Camera-type eye (tissue), 1 donor: Measurements from ENCODE around the genes IDS and PASD1.

GRCh38 chrX:140709506-140709996 is 204.7 kb upstream of the SOX3 start:
- RAMPAGE, long total RNA: no peak

DNA sequence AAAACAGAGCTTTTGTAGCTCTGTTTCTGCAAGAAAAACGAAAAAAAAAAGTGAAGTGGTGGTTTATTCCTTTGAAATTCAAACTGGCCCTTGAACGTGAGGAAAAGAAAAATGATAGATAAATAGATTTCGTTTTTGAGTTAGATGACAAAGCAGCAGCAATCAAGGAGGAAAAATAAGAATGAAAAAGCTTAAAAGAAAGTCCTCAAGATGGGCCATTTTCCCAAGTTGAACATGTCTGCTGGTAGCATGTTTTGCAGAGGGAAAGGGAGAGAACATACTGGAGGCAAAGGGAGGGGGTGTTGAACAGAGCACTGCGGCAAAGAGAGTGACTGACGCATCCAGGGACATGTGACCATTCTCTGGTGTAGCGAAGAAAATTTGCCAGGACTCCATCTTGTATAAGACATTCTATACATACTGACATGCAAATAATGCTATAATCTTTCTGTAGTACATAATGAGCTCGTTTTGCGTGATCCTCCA is 205.8 kb upstream of the SOX3 start:
- RAMPAGE, long total RNA: no peak

GRCh38 chrX:142201552-142202058 is 3.5 kb downstream of the MAGEC2 start:
- RAMPAGE, long total RNA: no peak

DNA sequence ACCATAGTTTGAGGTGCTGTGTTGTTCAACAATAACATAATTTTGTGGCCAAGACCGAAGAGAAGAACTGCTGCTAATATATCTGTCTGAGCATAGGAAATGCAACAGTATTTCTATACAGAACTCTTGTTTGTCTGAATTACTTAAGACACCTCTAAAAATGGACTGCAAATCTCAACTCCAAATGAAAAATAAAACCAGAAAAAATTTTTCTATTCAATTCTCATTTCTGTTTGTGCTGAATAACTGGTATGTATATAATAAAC is 69.3 kb upstream of the CXorf51B start:
- RAMPAGE, long total RNA: no peak

GRCh38 chrX:147876109-147876685 is 35.5 kb upstream of the FMR1 start:
- RAMPAGE, long total RNA: no peak

DNA sequence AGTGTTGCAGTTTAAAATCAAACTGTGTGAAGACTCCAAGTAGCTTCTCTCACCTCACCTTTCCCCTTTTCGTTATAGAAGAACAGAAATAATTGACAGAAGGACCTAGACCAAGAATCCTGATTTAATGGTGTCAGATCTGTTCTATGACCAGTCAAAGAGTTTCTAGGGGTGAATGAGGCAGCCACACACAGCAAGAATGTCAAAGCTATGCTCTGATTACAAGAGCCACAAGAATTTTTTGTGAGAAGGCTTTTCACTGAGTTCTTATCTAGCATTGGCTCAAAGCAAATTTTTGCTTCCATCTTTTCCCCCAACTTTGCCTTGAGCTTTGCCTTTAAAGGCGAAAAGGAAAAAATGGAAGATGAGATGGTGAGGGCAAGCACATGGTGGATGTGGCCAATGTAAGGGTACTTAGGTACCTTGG is 23.4 kb downstream of the FMR1 start:
- RAMPAGE, long total RNA: no peak

DNA sequence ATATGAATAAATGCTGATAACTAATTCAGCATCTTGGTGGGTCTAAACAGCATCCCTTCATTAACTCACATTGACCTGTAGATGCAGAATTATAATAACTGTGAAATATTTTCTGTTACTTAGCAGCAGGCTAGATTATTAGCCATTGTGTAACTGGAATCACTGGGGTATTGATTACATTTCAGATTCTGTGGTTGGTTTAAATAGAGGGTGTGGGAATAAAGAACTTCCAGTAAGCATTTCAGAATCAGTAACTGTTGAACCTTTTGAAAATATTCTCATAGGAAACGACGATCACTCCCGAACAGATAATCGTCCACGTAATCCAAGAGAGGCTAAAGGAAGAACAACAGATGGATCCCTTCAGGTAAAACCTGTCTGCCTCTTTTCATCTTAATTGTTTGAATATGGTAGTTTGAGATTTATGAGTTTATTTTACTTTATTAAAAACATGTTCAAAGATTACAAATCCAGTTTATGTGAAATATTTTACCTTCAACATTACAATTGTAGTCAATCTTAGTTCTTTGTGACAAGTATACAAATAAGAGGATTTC is 33.6 kb downstream of the FMR1 start:
- RAMPAGE, long total RNA: no peak

DNA sequence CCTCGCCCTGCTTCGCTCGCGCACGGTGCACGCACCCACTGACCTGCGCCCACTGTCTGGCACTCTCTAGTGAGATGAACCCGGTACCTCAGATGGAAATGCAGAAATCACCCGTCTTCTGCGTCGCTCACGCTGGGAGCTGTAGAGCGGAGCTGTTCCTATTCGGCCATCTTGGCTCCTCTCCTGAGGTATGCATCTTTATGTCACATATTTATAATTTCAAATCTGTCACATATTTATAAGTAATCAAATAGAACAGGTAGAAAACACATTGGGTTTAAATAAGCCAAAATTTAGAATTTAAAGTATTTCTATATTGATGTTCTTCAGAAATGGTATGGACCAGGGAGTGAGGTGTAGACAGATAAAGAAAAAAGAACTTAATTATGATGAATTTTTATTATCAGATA is 148.2 kb downstream of the FMR1NB start:
- RAMPAGE, long total RNA: no peak

GRCh38 chrX:148500345-148500449 is 220 bp upstream of the AFF2 start:
- RAMPAGE, long total RNA: no peak

- RAMPAGE, long total RNA: start-site peak on the minus strand at chrX:149505297-149505347, 147 reads
These were observed at the start of gene IDS for GRCh38 chrX:149504673-149505769. IDS (minus strand) TSS chrX:149505306.

DNA sequence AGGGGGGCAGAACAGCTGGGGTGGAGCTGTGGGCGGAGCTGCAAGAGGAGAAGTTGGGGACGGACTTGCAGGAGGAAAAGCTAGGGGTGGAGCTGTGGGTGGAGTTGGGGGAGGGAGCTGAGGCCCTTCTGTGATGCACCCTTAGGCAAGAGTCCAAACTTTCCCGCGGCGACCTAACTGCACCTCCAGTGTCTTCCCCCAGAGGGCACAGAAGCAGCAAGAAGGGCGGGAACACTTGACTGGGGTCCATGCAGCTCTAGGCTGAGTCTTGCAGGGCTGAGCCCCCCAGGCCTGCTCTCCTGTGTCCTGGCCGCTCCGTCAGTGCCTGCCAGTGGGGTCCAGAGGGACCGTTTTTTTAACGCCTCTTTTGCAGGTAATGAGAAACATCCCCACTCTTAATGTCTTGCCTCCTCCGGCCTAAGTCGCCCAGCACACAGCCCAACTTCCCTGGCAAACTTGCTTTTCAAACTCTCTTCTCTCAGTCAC is 2.3 kb upstream of the EOLA2 start:
- RAMPAGE, long total RNA: no peak

- RAMPAGE, long total RNA: no peak
These were observed 5.9 kb upstream of the EOLA2 start for GRCh38 chrX:149943966-149944785.

- RAMPAGE, long total RNA: no peak
These were observed 160.4 kb upstream of the MAMLD1 start for GRCh38 chrX:150202691-150203227.

- RAMPAGE, long total RNA: no peak
These were observed 825 bp downstream of the MAMLD1 start for GRCh38 chrX:150363662-150364621.

- RAMPAGE, long total RNA: no peak
These were observed 51.0 kb upstream of the MTM1 start for GRCh38 chrX:150517396-150517857.

GRCh38 chrX:150649115-150649607 is 44.0 kb upstream of the MTMR1 start:
- RAMPAGE, long total RNA: no peak

DNA sequence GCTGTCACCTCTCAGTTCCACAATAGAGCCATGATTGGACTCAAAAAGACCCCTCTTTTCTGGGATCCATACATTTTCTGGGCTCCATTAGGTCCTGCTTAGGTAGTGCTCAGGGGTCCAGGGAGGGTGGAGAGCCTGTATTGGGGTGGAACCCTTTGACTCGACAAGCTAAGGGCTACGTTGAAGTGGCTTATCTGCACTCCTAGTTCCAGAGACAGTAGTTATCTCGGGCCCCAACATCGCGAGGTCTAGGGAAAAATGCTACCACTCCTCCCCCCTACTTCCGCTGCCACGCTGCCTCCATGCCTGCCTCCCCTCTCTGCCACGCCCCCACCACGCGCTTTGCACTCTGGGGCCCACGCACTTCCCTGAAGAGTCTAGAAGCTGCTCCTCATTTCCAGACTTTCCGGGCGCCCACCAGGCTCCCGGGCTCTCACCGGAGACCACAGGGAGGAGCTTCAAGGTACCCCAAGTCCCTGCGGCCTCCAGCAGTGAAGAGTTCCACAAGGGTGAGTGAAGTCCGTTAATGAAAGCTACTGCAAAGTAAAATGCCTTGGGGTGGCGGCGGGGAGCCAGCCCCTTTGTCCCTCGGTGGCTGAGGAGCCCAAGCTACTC is at the start of gene PASD1:
PASD1 (plus strand) TSS at position 345 of the 615 bp plus-strand sequence.
- RAMPAGE, long total RNA: no peak

- RAMPAGE, long total RNA: no peak
These were observed 6.5 kb downstream of the FATE1 start for GRCh38 chrX:151722346-151722780.

- RAMPAGE, long total RNA: no peak
These were observed 54.6 kb downstream of the CNGA2 start for GRCh38 chrX:151789191-151789586.

DNA sequence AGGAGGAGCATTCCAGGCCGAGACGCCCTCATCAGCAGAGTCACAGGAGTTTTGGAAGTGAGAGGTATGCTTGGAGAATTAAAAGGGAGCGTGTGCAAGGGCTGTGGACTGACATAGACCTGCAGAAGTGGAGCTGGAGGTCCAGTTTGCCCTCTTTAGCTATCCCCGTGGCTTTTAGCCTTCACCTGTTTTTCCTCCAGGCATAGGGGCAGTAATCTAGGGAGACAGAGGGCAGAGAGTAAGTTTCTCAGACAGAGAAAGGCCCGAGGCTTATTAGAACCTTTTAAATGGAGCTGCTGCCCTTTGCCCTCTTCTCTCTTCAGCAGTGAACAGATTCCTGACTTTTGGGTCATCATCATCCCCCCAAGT is 758 bp downstream of the NSDHL start:
- RAMPAGE, long total RNA: no peak